Neural cell (in vitro differentiated cells): ENCODE measurements around the genes PHOX2A and STARD10.

DNA sequence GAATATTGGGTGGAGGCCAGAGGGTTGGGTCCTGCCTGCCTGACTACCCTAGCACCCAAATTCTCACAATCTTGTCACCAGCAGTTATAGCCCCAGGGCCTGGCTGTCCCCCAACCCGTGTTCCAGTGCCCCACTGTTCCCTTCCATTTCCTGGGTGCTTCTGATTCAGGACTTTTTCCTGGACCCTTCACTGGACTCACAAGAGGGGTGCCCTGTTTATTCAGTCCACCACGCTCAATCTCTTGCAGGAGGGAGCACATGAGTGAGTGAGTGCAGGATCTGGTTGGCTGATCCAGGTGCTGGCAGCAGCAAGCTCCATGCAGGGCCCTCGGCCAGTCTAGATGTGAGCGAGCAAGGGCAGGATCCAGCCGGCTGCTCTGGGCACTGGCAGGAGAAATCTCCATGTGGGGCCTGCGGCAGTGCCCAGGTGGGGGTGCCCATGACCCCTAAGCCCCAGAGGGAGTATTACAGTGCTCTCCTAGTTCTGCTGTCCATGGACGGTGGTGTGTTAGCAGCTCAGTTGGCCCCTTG lies 11.5 kb upstream of the ANAPC15 start:
- RAMPAGE, long total RNA, result no peak

DNA sequence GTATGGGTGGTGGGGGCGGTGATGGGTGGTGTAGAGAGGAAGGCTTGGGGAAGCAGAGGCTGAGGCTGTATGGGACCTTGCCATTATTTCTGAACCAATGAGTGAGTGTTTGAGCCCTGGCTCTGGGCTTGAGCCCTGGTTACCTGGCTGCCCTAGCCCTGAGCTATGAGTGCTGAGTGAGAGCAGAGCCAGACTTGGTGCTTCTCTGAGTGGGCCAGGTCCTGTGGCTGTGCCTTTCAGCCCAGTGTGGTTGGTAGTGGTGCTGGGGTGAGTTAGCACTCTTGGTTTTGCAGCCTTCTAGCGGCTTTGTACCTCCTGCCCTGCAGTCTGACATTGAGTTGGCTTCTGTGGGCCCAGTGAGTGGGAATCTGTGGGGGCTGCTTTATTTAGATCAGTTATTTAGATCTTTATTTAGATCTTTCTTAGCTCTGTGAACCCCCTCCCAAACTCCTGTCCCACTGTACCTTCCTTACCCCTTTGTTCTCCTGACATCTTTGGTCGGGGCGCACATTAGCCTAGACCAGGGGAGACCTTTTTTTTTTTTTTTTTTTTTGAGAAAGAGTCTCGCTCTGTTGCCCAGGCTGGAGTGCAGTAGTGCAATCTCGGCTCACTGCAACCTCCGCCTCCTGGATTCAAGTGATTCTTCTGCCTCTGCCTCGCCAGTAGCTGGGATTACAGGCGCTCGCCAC lies 1.2 kb downstream of the INPPL1 start:
- RAMPAGE, long total RNA, result no peak

DNA sequence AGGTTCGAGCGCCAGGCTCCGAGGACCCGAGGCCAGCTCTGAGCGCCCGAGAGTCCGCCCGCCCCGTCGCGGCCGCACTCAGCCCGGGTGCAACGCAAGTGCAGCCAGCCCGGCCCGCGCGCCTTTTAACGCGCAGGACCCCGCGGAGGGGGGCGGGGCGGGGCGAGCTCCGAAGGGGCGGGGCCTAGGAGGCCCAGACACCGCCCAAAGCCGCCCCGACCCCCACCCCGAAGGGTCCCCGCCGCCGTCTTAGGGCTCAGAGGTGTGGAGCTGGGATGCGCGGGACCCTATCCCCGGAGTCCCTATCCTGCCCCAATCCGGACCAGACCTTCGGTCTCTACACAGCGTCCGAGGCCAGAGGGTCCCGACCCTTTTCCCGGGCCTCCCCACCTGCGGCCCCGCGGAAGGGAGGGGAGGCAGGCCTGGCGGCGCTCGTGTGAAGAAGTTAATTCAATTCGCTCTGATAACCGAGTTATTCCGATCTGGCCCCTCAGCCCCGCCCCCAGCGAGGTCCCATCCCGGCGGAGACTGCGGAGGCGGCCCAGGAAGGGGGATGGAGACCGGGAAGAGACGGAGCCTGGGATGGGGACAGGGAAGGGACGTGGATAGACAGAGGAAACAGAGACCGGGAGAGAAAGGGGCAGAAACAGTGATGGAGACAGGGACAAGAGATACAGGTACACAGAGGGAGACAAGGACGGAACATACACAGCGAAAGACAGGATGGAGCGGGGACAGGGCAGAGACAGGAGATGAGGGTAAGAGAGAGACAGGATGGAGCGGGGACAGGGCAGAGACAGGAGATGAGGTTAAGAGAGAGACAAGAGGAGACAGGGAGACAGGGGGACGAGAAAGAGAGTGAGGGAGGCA lies at the start of gene PHOX2A:
TSS of gene PHOX2A (minus strand) at position 100 of the 870 bp plus-strand sequence.
- RAMPAGE, long total RNA, result no peak

- RAMPAGE, long total RNA, result no peak
Observed at GRCh38 chr11:72719914-72721287, 31.8 kb downstream of the ARAP1 start.

DNA sequence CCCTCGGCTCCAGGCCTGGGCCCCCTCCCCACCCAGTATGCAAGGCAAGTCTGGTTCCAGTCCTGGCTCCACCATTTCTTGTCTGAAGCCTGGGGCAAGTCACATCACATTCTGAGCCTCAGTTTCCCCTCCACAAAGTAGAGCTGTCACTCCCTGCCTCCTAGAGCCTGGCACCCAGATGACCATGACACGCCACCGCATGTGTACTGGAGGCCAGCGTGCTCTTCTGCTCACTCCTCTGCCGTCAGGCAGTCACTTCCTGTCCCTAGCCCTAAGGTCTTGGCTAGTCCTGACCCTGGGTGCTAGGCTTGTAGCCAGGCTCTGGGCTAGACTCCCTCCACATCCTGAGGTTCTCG lies 12.7 kb downstream of the ARAP1 start:
- RAMPAGE, long total RNA, result no peak

DNA sequence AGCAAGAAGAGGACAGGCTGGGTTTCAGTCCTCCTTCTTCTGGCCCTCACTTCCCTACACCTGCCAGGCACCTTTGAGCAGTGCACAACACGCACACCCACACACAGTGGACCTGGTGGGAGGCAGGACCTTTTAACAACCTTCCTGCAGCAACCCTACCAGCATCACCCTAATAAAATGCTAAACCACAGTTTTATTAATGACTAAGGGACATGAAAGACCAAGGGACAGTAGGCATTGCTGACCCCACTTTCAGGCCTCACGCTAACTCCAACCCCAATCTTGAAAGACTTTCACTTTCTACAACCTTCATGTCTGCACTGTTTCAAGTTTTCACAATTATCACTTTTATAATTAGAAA lies 12.1 kb downstream of the ARAP1 start:
- RAMPAGE, long total RNA, result no peak

DNA sequence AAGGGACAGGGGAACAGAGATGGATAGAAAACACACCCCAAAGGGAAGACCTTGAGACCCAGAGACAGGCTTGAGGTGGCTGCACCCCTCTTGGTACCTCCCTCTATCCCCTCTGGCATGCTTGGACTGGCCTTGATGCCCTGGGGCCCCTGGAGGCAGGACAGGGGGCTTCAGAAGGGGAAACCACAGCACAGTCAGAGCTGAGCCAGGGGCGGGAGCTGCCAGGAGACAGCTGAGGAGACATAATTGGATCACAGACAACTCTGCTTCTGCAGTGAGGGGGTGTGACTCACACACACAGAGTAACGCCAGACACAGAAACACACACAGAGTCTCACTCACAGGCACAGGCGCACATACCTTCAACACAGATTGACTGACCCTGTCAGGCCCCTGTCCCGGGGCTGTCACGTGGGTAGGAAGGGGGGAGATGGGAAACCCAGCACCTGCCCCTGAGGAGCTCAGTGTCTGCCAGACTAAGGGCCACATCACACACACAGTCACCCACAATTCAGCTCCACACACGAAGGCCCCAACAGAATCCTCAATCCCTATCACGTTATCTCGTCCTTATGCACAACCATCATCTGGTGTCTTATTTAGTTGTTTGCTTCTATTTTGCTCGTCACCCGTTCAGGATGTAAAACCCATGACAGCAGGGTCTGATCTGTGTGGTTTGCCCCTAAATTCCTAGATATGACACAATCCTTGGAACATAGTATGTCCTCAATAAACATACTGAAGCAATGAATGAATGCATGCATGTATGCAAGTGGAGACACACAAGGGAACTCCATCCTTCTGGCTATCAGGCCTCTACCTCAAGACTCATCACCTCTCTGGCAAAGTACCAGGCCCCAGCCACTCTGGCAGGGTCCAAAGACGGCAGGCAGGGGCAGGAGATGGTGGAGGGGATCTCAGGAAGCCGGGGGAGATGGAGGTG lies 20.4 kb downstream of the STARD10 start:
- RAMPAGE, long total RNA, result no peak

DNA sequence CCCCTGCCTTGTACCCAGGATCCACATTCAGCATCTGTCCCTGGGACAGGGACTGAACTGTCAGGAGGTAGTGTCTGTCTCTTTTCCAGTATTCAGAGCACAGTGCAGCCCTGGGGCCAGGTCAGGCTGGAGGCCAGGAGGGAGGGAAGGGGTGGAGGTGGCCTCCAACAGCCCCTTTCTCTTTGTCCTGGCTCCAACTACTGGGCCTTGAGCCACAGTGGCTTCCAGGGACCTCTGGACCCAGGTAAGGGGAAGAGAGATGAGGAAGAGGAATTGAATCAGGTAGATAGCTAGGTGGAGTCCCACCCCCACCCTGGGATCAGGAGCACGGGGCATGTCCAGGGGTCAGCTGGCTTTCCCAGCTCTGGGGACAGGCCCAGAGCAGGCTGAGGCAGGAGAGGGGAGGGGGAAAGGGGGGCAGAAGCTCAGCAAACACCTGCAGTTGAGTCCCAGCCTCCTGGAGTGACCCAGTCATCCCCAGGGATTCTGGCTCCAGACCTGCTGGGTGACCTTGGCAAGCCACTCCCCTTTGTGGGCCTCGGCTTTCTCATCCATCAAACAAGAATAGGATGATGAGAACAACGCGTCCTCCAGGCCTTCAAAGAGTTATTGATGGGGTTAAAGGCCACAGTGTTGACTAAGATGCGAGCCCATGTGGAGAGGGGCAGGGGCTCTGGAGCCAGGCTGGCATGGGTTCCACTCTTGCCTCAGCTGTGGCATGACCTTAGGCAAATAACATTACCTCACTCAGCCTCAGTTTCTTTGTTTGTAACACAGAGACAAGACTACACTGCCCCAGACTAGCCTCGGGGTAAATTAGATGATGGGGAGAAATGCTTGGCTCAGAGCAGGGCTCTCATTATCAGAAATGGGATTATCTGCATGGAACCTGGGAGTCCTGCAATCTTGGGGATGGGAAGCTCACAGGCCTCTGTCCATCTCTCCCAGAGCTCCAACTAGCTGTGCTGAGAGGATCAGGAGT lies 16.0 kb downstream of the STARD10 start:
- RAMPAGE, long total RNA, result no peak

- RAMPAGE, long total RNA, result no peak
Observed at GRCh38 chr11:72781431-72782139, 12.3 kb downstream of the STARD10 start.

- RAMPAGE, long total RNA, result start-site peak on the plus strand at chr11:72793752-72793820, 29 and 76 reads in 2 replicates
Observed at GRCh38 chr11:72793206-72794564, at the start of gene STARD10. Gene STARD10 (minus strand): TSS chr11:72794047.

DNA sequence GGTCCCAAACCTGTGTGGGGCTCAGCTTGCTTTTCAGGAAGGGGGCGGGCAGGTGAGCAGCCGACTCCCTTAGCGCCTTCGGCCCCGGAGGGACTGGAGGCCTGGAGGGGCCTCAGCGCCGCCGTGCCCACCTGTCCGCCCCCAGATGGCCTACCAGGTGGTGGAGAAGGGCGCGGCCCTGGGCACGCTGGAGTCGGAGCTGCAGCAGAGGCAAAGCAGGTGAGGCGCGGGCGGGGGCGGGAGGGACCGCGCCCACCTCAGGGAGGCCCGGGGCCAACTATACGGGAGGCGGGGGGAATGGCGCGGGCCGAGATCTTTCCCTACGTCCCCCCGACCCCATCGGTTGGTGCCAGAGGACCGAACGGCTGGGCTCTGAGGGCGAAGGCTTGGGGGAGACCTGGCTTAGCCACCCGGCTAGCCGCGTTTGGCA lies 7.3 kb downstream of the ATG16L2 start:
- RAMPAGE, long total RNA, result no peak

DNA sequence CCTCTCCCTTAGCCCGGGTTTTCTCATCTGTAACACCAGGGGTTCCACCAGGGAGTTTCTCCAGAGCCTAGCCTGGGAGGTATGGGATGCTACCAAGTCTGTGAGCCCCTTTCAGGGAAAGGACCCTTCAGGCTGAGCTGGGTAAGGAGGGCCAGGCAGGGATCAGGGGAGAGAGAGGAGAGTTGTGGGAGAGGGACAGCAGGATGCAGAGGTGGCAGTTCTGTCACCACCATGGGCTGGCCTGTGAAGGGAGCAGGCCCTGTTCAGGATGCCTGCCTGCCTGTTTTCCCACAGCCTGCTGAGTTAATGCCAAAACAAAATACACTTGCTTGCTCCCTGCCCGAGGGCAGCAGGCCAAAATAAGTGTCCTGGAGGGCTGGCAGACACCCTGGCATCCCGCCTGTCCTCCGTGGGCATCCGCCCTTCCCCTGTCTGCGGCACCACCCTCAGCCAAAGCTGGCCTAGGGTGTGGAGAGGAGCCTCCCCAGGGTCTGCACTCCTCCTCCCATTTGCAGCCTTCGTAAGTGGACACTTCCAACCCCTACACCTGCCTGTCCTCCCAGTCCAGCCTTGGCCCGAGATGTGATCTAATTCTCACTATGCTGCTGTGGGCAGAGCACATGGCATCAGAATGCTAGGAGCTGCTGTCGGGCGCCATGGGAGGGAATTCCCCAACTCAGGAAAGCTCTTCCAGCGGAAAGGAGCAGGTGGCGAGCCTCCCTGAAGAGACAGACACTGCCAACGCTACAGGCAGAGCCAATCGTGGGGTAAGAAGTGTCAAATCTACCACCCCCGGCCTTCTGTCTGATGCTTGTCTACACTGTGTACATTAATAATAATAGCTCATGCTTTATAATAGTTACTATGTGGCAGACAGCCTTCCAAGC lies 6.0 kb upstream of the FCHSD2 start:
- RAMPAGE, long total RNA, result no peak

DNA sequence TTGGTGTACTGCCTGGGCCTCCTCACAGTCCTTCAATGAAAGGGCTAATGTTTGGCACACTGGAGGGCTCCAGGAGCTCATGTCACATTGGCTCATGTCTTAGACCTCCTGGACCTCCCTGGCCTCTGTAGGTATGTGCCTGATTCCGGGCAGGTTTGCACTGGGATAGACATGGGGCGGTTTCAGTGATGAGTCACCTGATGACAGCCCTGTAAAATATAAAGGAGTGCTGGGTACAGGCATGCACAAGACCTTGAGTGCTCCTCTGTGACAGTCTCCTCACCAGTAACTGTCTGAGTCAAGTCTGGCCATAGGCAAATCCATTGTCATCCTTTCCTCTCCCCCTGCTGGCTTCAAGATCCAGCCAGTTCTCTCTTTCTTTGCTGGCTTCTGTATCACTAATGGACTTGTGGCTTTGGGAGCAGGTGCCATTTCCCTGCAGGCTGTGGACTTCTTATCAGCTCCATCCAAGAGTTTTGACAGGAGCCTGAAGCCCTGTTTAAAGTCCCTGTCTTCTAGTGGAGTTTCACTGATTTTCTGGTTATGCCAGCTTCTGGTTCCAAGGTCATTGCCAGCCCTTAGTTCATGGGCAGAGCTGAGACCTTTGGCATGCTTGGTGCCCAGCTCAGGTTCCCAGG lies 22.7 kb upstream of the P2RY2 start:
- RAMPAGE, long total RNA, result no peak

GRCh38 chr11:73292538-73293011 lies 15.5 kb upstream of the ARHGEF17 start:
- RAMPAGE, long total RNA, result no peak

DNA sequence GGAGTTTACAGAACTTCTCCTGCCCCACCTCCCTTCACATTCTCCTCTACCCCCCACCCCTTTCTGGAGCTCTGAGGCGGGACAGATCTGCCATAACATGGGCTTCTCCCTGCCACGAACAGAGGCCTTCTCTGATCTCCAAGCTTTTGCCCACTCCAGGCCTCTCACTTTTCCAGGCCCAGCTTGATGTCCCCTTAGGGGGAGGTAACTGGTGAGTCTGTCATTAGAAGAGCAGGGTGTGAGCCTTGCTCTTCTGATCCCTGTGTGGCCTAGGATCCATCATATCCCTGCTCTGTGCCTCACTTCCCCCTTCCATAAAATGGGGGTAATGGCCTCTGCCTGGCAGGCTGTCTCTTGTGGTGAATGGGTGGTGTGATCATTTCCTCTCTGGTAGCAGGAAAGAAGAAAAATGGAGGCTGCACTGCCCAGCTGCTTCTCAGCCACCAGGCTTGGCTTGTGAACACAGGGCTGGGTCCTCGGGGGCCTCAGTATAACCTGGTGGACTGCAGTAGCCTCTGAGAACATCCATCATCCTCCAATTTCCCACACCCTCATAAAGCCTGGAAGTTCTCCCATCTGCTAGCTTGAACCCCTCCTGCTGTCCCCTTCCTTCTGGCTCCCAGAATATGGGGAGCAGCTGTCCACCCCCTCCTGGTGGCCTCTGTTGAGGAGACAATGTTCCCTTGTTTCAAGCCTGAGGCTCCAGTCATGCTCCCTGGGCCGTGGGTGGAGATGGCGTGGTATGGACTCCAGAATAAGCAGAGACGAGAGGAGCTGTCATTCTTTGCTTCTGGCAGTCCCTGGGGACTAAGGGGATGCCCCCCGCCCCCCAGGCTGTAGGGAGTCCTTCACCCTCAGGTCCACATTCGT lies 5.7 kb downstream of the ARHGEF17 start:
- RAMPAGE, long total RNA, result no peak

DNA sequence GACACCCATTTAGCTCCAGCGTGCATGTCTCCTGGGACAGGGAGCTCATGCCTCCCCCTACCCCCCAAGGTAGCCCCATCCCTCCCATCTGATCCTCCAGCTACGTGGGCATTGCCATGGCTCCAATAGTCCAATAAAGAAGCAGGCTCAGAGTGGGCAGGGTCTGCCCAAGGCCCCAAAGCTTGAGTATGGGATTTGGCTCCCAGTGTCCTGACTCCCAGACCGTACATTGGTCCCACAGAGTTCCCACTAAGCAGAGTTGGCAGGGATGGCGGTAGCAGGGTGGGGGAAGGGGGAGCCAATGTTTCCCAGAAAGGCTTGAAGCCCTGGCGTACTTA lies 9.1 kb downstream of the ARHGEF17 start:
- RAMPAGE, long total RNA, result no peak

DNA sequence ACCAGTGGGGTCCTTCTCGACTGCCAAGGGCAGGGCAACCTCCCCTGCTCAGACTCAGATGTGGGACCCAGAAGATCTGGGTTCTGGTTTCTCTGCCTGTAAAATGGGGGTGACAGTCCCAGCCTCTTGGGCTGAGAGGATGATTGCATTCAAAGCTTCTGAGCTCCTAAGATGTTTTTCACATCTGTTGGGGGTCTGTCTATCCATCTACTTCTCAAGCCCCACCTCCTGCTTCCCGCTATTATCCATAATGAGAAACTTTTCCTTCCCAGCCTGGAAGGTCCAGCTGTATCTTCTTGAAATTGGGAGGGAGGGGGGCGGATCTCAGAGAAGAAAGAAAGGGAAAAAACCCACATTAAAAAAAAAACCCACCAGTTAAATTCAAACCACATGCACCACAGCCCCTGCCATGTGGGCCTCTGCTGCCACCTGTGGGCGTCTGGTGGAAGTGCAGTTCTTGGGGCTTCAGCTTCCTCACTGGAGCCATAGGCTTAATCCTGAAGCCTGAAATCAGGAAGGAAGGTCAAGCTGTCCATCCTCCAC lies 27.2 kb downstream of the ARHGEF17 start:
- RAMPAGE, long total RNA, result no peak

DNA sequence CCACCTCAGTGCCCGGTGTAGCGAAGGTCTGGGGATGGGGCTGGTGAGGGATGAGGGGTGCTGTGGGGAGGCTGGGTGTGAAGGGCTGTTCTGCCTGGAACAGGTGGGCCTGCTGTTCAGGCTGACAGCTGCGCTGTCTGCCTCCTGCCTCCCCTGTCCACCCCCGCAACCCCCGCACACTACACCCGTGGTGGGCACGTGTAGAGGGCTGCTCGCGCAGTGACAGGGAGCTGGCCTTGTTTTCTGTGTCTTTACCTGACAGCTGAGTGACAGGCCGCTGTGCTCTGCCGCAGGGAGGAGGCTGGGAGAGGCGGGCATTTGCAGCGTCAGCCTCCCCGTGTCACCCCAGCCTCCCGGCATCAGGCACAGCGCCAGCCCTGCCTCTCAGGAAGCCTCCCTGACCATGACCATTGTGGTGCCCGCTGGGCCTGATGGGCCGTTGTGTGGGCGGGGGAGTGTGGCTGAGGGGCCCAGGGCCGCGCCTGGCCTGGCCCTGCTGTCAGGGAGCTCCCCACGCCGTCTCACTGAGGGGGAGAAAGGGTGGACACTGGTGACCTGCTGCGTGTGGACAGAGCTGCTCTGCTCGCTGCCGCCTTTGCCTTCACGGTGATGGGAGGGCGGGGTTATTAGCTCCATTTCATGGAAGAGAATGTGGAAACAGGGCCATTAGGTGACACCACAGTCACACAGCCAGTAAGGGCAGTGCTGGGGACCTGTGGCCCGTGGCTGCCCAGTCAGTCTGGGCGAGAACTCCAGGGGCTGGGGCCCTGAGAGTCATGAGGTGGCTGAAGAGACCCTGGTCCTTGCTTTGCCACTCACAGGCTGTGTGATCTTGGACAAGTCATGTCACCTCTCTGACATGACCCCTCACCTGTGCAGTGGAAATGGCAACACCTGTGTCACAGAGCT lies 31.9 kb upstream of the RELT start:
- RAMPAGE, long total RNA, result no peak

GRCh38 chr11:73377470-73378023 lies 1.3 kb downstream of the RELT start:
- RAMPAGE, long total RNA, result no peak

DNA sequence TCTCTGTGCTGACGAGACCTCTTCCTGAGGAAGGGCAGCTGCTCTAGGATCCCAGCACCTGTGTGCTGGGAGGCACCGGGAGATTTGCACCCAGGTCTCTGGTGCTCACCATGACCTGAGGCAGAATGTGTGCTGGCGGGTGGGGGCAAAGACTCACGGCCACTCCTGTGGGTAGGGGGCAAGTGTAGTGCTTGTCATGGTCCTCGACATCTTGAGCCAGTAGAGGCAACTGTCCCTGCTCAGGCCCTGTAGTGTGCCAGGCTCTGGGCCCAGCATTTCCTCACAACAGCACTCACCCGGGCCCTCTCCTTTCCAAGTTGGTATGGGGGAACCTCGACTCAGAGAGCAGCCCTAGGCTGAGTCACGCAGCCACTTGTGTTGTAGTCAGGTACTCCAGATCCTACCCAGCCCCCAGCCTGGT lies 4.0 kb downstream of the RELT start:
- RAMPAGE, long total RNA, result no peak